CD14-positive monocyte (primary cell): ENCODE data around the gene TRIOBP.

DNA sequence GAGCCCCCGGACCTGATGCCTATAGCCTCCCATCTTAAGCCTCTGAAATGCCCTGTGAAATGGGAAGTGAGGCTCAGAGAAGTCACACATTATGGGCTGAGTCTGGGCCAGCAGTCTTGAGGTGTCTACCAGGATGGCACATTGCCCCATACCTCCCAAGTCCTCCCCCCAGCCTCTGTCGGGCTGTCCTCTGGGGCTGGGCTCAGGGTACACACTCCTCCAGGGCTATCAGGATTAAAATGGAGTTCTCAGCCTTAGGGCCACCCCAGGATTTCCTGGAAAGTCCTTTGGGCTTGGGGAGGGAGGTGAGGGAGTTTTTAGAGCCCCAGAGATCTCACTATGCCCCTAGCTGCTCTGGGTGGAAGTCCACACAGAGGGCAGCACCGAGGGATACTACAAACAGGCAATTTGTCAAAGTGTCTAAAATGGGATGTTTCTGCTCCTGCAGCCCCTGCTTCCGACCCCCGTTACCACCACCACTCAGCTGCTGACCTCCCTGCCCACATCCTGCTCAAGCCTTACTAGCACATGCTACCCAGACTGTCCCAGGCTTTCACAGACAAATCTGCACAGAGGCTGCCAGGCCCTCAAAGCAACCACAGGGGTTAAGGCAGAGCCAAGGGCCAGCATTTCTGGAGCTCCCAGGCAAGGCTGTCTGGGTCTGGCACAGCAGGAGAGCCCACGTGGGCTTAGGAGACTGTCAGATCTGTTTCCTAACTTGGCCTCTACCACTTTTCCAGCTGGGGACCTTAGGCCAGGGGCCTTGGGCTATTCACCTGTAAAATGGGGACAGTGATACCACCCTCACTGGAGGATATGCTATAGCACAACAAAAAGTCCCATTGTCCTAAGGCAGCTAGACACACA, 2.9 kb upstream of the SH3BP1 start:
- CAGE, long polyA plus RNA = no peak

DNA sequence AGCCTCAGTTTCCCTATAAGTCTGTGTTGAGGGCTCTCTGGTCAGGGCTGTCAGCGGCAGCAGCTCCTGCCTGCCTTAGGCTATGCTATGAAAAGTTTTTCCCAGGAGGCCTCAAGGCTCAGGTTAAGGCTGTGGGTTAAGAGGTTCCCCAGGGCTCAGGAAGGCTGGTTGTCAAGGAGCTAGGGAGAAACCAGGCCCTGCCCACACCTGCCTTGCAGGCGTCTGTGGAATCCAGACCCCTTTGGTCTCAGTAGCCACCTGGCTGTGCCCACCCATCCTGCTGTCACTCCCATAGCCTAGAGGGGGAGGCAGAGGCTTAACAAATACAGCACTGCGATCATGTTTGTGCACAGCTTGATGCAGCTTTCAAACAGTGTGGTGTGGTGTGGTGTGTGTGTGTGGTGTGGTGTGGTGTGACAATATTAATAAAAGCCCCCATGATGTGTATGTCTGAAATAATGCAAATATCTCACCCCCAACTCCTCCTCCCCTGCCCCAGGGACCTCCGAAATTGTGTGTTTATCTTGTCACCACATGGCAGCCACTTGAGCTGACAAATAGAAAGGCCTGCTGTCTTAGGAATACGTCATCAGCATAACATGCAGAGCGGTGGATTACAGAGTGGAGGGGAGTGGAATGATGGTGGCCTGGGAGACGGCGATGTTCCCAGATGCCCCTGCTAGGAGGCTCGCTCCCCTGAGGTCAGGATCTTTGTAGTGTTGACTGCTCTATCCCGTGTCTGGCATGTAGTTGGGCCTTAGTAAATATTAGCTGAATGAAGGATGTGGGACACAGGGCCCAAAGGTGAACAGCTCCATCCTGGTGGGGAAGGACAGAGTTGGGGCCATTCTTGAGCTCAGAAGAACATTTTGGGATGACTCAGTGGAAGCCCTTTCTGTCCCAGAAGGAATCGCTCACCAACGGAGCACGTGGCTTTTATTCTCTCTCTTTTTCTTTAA, 2.7 kb downstream of the PDXP start:
- CAGE, long polyA plus RNA = no peak

GRCh38 chr22:37688234-37688468, 2.0 kb downstream of the NOL12 start:
- CAGE, long polyA plus RNA = no peak

DNA sequence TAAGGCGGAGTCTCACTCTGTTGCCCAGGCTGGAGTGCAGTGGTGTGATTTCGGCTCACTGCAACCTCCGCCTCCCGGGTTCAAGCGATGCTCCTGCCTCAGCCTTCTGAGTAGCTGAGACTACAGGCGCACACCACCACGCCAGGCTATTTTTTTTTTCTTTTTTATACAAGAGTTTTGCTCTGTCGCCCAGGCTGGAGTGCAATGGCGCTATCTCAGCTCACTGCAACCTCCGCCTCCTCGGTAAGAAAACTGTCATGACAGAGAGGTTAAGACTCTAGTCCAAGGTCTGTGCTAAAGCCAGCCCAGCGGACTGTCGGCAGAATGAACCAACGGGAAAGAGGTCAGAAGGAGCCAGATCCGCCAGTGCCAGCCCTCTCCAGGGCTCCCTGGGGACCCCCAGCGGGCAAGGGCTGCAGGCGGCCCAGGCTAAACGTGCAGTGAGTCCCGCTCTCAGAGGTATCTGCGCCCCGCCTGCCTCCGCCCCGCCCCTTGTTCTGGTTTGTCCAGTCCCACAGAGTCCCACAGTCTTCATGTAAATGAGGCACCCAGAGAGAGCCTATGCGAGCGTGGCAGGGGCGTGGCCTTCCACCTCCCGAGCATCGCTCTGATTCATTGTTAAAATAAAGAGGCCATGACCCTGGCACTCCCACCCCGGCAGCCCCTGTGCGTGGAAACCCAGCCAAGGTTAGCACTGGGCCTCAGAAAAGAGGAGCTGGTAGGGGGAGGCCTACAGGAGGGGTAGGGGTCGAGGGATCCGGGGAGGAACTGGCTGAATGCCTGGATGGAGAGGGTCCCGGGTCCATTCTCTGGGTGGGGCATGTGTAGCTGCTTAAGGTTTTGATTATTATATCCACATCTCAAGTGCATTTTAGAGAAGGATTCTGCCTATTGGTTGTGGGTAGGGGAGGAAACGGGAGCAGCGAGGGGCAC, at the start of gene TRIOBP:
Gene TRIOBP, plus strand, starts transcription at position 646 of the 933 bp plus-strand sequence.
- CAGE, long polyA plus RNA = no peak

GRCh38 chr22:37745502-37746199, 48.8 kb downstream of the TRIOBP start:
- CAGE, long polyA plus RNA = no peak

DNA sequence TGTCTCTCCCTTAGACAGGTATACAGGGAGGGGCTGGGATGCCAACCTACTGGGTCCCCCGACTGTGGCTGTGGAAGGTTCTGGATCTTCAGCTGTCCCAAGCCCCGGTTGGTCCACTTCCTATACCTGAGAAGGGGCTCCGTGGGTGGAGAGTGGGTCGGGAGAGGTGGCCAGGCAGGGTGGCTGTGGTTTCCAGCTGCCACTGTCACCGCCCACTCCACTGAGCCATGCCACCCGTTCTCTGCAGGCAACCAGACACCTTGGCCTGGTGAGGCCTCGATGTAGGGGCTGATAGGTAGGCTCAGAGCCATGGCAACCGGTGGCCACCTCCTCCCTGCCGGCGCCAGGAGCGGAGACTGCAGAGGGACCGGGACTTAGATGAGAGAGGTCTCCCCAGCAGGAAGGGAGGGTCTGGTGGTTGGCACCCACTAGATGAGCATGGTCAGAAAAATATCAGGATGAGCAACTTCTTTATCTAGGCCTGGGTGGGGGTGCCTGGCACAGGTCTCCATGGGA, 53.8 kb downstream of the TRIOBP start:
- CAGE, long polyA plus RNA = no peak

GRCh38 chr22:37752265-37753187, 52.5 kb upstream of the H1-0 start:
- CAGE, long polyA plus RNA = no peak

DNA sequence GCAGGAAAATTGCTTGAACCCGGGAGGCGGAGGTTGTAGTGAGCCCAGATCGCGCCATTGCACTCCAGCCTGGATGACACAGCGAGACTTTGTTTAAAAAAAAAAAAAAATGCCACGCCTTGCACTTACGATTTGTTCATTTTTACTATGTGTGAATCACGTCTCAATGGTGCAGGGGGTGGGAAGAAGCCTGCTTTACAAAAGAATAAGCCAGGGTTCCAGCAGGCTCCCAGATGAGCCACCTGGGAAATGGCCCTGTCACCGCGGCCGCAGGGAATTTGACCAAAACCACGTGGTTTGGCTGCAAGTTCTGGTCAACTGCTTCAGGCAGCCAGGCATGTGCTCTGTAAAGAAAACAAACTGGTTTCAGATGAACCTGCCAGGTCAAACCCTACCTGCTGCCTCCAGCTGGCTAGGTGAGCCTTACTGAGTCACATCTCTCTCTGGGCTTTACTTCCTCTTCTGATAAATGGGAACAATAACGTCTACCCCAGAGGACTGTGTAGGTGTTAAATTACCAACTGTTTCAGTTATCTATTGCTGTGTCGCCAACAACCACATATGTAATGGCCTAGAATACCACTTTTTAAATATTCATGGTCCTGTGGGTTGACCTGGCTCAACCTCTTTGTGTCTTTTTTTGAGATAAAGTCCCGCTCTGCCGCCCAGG, 27.9 kb upstream of the H1-0 start:
- CAGE, long polyA plus RNA = no peak

DNA sequence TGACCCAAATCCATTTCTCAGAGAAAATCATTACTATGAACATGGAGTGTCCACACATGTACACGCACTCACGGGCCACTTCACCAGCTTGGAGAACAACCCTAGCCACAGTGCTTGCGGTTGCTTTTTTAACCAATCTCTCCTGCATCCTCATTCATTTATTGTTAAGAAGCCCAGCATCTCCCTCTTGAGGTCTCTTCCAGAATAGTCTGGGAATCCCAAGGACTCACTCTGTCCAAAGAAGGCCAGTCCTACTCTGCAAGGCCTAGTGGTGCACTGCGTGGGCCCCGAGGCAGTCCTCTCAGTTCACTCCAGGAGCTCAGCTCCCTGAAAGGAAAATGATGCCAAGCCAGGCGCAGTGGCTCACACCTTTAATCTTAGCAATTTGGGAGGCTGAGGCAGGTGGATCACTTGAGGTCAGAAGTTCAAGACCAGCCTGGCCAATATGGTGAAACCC, 13.2 kb upstream of the H1-0 start:
- CAGE, long polyA plus RNA = no peak

DNA sequence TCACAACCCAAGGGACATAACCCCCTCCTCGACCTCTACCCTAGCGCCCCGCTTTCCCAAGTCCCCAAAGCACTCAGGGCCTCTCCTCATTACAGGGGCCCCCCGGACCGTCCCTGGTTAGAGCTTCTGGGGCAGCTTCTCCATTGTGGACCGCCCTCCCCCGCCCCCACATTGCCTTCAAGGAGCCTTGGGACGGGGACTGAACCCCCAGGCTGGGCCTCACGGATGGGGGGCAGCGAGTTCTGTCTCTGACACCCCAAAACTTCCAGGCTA, 982 bp upstream of the H1-0 start:
- CAGE, long polyA plus RNA = no peak

DNA sequence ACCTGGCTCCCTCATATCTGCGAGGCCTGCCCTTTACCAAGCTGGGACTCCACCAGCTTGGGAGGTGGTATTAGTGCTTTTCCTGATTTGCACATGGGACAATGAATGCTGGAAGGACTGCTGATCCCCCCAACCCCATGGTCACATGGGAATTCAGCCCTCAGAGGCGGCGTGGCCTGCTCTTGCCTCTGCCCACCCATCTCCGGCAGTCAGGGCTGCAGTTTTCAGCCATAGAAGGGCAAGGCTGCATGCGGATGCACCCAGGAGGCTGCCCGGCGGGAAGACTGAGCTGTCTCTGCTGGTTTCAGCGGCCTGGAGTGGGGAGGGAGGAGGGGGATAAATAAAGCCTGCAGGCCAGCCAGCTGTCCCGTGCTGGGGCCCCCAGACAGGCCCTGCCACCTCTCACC, 4.7 kb downstream of the MICALL1 start:
- CAGE, long polyA plus RNA = no peak

DNA sequence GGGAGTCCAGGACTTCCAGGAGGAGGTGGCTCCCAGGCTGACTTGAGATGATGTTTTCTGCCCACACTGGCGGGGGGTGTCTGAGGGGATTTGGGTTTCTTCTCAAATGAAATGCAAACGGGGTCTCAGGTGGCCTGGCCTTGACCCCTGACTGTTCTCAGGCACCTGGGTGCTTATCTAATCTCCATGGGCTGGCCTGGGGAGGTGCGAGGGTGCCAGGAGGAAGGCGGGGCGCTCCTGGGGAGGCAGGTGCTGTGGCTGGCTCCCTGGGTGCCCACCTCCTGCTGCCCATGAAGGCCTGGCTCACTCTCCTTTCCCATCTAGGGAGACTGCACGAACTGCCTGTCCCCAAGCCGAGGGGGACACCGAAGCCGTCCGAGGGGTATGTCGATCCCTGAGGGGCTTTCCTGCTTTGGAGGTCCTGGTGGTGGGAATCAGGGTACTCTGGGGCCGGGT, 18.3 kb downstream of the MICALL1 start:
- CAGE, long polyA plus RNA = no peak

- CAGE, long polyA plus RNA = no peak
Measured at GRCh38 chr22:37933005-37933246, 20.5 kb downstream of the C22orf23 start.

GRCh38 chr22:37979613-37980395, 4.6 kb downstream of the SOX10 start:
- CAGE, long polyA plus RNA = no peak

- CAGE, long polyA plus RNA = no peak
Measured at GRCh38 chr22:37982879-37983771, 1.2 kb downstream of the SOX10 start.

- CAGE, long polyA plus RNA = no peak
Measured at GRCh38 chr22:38017486-38018210, 33.3 kb upstream of the SOX10 start.

- CAGE, long polyA plus RNA = no peak
Measured at GRCh38 chr22:38038230-38039037, 18.8 kb upstream of the PICK1 start.

GRCh38 chr22:38097495-38098395, 12.7 kb downstream of the BAIAP2L2 start:
- CAGE, long polyA plus RNA = no peak

GRCh38 chr22:38110907-38111272, 406 bp upstream of the BAIAP2L2 start:
- CAGE, long polyA plus RNA = no peak

DNA sequence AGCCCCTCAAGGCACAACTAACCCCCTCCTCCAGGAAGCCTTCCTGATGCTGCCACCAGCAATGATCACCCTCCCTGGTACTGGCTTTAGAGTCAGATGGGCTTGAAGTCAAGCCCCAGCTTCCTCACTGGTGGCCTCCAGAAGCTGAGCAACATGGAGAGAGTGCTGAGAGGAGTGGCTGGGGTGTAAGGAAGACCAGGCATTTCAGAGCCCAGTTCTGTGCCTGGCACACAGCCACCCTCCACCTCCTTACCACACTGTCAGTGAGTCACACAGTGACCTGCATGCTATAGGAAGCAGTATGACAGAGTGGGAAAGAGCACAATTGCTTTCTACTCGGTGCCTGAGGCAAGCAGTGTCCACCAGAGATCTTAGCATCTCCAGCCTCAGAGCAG, 24.8 kb upstream of the BAIAP2L2 start:
- CAGE, long polyA plus RNA = no peak